HT1080 (cell line): ENCODE measurements around a stretch of chr2.

DNA sequence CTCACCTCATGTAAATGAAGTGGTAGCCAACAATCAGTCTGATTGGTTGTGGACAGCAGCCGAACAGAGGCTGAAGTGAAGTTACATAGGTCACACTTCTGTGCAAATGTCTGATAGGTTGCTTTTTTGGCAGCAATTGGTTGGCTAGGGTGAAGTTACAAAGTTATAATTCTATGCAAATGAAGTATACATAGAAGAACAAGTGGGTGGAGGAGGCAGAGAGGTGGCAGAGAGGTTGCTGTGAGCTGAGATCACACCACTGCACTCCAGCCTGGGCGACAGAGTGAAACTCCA is 6.1 kb downstream of the SCYGR8 start:
RAMPAGE:
- cytosol, long total RNA: no peak
- long total RNA: no peak
- nucleus, long total RNA: no peak

GRCh38 chr2:228466430-228466894 is 285.0 kb upstream of the SPHKAP start:
RAMPAGE:
- cytosol, long total RNA: no peak
- long total RNA: no peak
- nucleus, long total RNA: no peak

RAMPAGE:
- cytosol, long total RNA: no peak
- long total RNA: no peak
- nucleus, long total RNA: no peak
Measured at GRCh38 chr2:229160334-229160645, 110.8 kb downstream of the PID1 start.

GRCh38 chr2:229221129-229222298 is 49.6 kb downstream of the PID1 start:
RAMPAGE:
- cytosol, long total RNA: no peak
- long total RNA: no peak
- nucleus, long total RNA: no peak

RAMPAGE:
- cytosol, long total RNA: no peak
- long total RNA: no peak
- nucleus, long total RNA: no peak
Measured at GRCh38 chr2:229261001-229261371, 10.1 kb downstream of the PID1 start.

RAMPAGE:
- cytosol, long total RNA: no peak
- long total RNA: no peak
- nucleus, long total RNA: no peak
Measured at GRCh38 chr2:229301271-229301954, 30.3 kb upstream of the PID1 start.

RAMPAGE:
- cytosol, long total RNA: no peak
- long total RNA: no peak
- nucleus, long total RNA: no peak
Measured at GRCh38 chr2:229330807-229331577, 59.9 kb upstream of the PID1 start.

DNA sequence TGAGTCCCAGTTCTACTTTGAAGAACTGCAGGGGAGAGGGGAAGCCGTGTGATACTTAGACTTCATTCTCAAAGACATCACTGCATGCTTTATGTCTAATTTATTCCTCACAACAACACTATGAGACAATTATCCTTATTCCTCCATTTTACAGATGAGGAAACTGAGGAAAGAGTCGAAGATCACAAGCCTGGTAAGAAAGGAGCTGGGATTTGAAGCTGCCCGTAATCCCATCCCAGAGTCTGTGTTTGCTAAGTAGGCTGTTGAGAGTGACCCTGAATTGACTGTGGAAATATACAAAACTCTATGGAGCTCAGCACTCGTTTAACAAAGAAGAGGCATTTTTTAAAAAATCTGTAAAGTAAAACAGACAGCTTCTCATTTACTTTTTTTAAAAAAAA is 136.7 kb upstream of the PID1 start:
RAMPAGE:
- cytosol, long total RNA: no peak
- long total RNA: no peak
- nucleus, long total RNA: no peak

GRCh38 chr2:229444755-229445963 is 174.1 kb upstream of the PID1 start:
RAMPAGE:
- cytosol, long total RNA: no peak
- long total RNA: no peak
- nucleus, long total RNA: no peak

DNA sequence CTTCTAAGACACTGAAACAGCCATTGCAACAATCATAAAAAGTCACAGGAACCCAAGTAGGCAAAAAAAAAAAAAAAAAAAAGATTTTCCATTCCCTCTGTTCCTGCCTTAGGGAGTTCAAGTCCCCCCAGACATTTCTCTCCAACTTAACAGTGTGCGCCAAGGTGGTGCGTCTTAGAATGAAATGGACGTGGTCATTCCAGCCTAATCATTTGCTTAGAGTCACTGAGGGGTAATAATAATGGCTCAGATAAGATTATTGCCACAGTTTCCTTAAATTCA is 171.7 kb downstream of the DNER start:
RAMPAGE:
- cytosol, long total RNA: no peak
- long total RNA: no peak
- nucleus, long total RNA: no peak

DNA sequence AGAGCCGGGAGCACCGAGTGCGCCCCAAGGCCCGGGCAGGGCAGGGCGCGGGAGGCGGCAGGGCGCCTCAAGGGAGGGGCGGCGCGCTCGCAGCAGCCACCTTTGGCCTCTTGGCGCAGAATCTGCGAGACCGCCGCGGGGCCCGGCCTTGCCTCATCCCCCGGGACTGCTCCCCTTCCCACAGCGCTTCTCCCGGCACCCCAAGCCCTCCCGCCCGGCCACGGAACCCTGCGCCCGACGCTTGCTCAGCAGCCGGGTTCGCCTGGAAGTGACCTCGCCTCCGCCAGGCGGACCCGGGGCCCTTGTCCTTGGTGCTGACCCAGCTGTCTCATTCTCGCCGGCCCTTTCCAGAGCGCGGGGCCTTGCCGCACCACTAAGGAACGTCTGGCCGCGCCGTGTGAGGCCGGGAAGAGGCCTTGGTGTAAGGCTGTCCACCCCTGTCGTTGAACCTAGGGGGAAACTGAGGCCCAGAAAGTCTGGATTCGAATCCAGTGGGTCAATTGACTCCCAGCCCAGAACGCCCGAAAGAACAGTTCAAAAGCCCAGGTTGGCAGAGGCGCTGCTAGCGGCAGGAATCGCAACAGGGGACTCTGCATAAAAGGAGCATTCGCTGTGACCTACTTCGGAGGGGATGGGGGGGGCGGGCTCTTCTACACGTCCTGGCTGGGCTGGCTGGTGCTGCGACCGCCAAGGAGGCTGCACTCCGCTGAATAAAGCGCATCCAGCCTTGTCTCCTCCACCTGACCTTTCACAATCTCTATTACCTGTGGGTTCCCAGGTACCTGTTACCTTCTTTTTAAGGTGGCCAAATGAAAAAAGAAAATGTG is 718 bp upstream of the DNER start:
RAMPAGE:
- cytosol, long total RNA: no peak
- long total RNA: no peak
- nucleus, long total RNA: no peak

RAMPAGE:
- cytosol, long total RNA: no peak
- long total RNA: no peak
- nucleus, long total RNA: no peak
Measured at GRCh38 chr2:229879690-229880168, 42.1 kb downstream of the TRIP12 start.

GRCh38 chr2:229893389-229894036 is 28.3 kb downstream of the TRIP12 start:
RAMPAGE:
- cytosol, long total RNA: no peak
- long total RNA: no peak
- nucleus, long total RNA: no peak

RAMPAGE:
- cytosol, long total RNA: no peak
- long total RNA: start-site peak on the minus strand at chr2:229922901-229922965, 45 reads
- nucleus, long total RNA: no peak
Measured at GRCh38 chr2:229922673-229923500, 584 bp downstream of the FBXO36 start.

GRCh38 chr2:230127495-230127855 is 58.8 kb upstream of the SLC16A14 start:
RAMPAGE:
- cytosol, long total RNA: no peak
- long total RNA: no peak
- nucleus, long total RNA: no peak

GRCh38 chr2:230166571-230166906 is 53.2 kb downstream of the SP110 start:
RAMPAGE:
- cytosol, long total RNA: no peak
- long total RNA: no peak
- nucleus, long total RNA: no peak

GRCh38 chr2:230203167-230203777 is 16.5 kb downstream of the SP110 start:
RAMPAGE:
- cytosol, long total RNA: no peak
- long total RNA: no peak
- nucleus, long total RNA: no peak

DNA sequence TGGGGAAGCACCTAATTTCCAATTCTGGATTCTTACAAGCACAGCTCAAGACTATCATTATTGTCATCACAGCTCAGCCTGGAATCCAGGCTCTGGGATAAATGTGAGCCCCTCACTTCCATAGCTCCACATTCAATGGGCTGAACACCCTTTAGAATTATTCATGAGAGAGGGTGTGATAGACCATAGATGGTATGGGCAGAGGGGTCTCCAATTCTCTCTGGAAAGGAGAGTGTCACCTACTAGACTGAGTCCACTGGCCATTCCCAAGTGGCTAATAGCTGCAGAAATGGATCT is 6.4 kb upstream of the SP100 start:
RAMPAGE:
- cytosol, long total RNA: no peak
- long total RNA: no peak
- nucleus, long total RNA: no peak

DNA sequence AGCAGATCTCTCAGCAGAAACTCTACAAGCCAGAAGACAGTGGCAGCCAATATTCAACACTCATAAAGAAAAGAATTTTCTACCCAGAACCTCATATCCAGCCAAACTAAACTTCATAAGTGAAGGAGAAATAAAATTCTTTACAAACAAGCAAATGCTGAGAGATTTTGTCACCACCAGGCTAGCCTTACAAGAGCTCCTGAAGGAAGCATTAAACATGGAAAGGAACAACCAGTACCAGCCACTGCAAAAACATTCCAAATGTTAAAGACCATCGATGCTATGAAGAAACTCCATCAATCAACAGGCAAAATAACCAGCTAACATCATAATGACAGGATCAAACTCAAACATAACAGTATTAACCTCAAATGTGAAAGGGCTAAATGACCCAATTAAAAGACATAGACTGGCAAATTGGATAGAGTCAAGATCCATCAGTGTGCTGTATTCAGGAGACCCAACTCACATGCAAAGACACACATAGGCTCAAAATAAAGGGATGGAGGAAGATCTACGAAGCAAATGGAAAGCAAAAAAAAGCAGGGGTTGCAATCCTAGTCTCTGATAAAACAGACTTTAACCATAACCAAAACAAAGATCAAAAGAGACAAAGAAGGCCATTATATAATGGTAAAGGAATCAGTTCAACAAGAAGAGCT is 111.3 kb downstream of the SP100 start:
RAMPAGE:
- cytosol, long total RNA: no peak
- long total RNA: no peak
- nucleus, long total RNA: no peak

DNA sequence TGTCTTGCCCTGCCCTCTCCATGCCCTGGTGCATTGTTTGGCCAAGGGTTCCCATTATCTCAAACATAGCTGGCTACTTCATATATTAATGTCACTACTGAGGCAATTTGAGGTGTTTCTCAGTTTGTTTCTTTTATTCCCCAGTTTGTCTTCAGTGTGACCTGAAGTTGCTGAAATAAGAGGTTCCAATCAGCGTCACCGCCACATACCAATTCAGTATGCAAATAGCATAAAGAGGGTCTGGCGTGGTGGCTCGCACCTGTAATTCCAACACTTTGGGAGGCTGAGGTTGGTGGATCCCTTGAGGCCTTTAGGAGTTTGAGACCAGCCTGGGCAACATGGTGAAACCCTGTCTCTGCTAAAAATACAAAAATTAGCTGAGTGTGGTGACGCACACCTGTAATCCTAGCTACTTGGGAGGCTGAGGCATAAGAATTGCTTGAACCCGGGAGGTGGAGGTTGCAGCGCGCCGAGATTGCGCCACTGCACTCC is 11.1 kb downstream of the CAB39 start:
RAMPAGE:
- cytosol, long total RNA: no peak
- long total RNA: no peak
- nucleus, long total RNA: no peak